ENCODE results near the gene SPATA31C2.

GRCh38 chr9:83642314-83642766 lies 19.4 kb downstream of the IDNK start:
- RRBS = no CpG with 5 or more reads among the region's 1 CpG

GRCh38 chr9:83977870-83978719 lies 1.9 kb downstream of the HNRNPK start:
- RRBS = no CpG with 5 or more reads among the region's 8 CpGs

DNA sequence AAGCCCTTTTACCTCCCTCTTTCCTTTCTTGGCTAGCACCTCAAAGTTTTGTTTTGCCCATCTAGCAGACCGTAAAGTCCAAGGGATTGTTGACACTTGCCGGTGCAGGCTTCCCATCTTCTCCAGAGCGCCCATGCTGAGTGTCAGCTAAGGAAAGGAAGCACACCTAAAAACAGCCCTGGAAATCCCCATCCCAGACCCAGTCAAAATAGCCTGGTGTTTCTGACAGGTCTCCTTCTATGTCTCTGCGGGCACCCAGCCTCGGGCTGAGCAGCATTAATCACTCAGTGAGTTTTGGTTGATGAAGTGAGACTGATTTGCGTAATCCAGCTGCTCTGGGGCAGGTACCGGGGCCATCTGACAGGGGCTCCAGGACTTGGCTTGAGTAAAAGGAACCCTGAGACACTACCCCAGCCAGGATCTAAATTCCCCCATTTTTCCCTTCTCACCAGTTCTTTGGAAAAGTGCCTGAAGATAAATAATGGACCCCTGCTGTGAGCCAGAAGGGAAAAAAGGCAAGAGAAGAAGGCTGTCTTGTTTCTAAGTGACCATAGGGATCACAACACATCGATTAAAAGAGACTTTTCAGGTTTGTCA lies 647 bp downstream of the SLC28A3 start:
- RRBS = no CpG with 5 or more reads among the region's 8 CpGs

- RRBS = 9% methylated on average over 24 of the region's 69 CpGs
These were observed 943 bp downstream of the NTRK2 start for GRCh38 chr9:84670120-84671224.

GRCh38 chr9:84954040-84954645 lies 284.6 kb downstream of the NTRK2 start:
- RRBS = no CpG with 5 or more reads among the region's 15 CpGs

DNA sequence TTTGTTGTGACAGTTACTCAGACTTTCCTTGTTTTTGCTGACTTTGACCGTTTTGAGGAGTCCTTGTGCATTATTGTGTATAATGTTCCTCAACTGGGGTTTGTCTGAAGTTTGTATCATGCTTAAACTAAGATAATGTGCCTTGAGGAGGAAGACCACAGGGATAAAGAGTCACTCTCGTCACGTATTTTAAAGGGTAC lies 377.0 kb downstream of the NTRK2 start:
- RRBS = no CpG with 5 or more reads among the region's 3 CpGs

DNA sequence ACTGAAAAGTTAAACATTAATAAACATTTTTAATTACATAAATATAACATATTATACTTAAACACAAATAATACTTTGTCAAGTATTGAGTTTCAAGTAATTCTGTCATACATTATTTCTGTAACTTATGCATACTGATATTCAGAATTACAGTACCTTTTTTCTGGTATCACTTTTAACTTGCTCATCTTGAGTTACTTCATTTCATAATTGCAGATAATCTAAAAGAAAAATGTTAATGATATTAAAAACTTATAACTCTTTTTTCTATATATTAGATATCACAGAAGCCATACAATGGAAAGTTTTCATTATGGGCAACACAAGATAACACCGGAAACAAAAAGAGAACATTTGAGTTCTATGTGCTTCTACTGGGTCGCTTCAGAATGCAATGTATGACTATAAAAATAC lies 29.4 kb downstream of the AGTPBP1 start:
- RRBS = no CpG with 5 or more reads among the region's 2 CpGs

GRCh38 chr9:85742615-85743079 lies 893 bp upstream of the AGTPBP1 start:
- RRBS = no CpG with 5 or more reads among the region's 5 CpGs

DNA sequence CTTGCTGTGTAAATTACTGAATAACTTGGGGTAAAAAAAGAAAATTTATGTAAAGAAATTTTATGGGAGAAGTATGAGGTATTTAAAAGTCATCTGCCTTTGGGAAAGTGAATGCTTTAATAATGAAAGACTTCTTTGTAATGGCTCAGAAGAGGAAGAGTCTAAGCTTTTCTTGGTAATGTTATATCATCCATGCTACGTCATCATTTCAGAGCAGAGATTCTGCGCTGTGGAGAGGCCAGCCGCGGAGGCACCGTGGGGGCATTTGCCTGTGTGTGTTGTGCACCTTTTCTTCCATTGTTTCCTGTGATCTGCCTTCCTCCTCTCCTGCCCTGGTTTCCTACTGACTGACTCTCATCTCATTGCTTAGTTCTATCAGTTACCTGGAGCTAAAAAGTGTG lies 78.2 kb downstream of the GOLM1 start:
- RRBS = no CpG with 5 or more reads among the region's 5 CpGs

DNA sequence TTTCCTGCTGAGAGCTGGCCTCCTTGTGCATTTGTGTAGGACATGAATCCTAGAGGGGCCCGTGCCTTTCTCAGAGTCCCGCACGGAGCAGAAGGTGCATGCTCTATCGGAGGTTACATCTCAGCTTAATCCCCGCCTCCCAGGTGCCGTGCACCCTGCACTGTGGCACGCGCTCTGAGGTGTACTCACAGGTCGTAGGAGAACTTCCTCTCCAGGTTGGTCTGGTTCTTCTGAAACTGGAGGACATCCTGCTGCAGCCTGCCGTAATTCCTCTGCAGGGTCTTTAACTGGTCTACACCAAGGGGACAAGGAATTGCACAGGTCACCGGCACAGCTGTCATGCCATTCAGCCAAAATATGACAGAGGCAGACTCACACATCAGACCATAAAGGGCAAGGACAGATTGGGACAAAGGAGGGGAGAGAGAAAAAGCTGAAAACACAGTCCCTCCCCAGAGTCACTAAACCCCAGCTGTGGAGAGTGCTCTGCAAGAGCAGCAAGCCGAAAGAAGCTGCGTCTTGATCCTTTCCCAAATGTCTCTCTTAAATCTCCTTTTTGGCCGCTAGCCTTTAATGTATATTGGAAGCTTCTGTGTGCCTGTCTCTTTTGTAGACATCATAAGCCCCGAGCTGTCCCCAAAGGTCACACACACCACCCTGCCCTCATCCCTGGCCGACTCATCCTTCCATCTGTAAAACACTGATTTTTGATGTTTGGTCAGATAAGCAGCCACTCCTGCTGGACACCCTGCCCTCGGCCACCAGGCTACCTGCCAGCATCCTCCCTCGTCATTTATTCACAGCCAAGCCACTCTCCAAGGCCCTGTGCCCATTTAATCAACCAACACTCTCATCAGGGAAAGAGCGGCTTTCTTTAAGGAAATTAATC lies 52.8 kb downstream of the GOLM1 start:
- RRBS = no CpG with 5 or more reads among the region's 19 CpGs

DNA sequence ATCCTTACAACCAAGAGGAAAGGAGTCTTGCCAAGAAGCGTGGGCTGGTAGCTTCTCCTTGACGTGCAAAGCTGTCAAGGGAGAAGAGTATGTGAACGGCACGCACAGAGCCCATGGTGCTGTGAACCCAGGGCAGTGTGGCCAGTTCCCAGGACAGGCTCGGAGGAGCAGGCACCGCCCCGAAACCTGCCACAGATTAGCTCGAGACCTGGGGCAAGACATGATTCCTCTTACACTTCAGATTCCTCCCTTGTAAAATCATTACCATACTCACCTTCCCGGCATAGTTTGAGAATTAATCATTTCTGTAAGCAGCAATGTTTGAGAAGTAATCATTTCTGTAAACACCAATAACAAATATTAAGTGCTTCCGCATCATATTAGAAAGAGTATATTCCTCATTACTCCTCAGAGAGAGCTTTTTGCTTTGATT lies 19.9 kb downstream of the GOLM1 start:
- RRBS = no CpG with 5 or more reads among the region's 10 CpGs

GRCh38 chr9:86355675-86356125 lies 1.5 kb upstream of the TUT7 start:
- RRBS = no CpG with 5 or more reads among the region's 3 CpGs

DNA sequence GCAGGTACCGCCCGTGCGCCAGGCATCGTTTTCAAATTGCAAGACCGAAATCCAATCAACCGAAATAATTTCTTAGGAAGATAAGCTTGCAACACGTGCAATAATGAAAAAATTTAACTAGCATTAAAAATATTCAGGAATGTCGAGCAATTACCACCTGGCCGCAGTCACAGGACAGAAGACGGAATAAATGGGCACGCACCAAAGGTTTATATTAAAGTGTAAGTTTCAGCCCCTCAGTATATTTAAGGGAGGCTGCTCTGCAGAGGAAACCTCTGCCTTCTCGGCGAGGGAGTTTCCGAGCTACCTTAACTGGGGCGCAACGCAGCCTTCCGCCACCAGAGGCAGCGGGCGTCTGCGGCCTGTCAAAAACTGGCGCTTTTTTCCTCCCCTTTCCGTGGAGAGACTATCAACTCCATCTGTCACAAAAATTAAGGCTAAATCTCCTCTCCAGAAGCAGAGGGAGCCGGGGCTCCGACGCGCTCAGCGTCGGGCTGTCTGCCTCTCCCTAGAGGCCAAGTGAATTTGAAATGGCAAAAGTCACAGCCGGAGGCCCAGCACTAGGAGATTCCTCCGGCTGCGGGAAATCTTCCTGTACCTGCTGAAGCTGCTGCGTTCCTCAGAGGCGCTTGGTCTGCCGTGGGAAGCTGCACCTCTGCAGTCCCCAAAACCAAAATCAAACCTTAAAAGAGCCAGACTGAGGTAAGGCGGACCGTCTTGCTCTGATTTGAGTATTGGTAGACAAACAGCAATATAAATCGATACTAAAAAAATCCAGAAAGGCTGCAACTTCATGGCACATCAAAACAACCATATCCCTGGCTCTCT lies 1.2 kb upstream of the GAS1 start:
- RRBS = 6% methylated on average over 7 of the region's 37 CpGs

GRCh38 chr9:87564684-87565322 lies 67.1 kb downstream of the DAPK1 start:
- RRBS = no CpG with 5 or more reads among the region's 7 CpGs

DNA sequence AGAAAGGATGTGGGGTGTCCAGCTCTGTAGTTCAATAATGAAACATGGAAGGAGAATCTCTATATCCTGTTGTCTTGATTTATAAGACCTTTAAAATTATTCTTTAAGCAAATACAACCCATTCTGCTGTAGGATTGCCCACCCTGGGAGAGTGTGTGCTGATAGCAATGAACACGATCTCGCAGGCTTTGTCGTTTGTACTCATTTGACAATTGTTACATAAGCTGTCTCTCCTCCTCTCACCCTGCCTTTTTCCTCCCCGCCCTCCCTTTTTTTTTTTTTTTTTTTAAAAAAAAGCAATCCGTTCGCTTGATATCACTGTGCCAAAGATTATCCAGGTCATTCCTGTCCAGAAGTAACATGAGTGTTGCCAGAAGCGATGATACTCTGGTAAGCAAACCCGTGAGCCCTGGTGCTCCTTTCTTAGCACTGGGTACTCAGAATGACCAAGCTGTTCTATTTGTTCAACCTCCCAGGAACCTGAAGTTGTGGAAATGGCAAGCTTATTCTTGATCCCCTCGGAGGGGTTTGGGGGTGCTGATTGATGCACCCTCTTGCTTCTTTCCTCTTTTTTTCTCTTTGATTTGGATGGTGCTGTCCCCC lies 82.7 kb upstream of the CTSL start:
- RRBS = no CpG with 5 or more reads among the region's 9 CpGs

- RRBS = no CpG with 5 or more reads among the region's 17 CpGs
These were observed 27.0 kb downstream of the SPATA31E1 start for GRCh38 chr9:87909564-87910173.

DNA sequence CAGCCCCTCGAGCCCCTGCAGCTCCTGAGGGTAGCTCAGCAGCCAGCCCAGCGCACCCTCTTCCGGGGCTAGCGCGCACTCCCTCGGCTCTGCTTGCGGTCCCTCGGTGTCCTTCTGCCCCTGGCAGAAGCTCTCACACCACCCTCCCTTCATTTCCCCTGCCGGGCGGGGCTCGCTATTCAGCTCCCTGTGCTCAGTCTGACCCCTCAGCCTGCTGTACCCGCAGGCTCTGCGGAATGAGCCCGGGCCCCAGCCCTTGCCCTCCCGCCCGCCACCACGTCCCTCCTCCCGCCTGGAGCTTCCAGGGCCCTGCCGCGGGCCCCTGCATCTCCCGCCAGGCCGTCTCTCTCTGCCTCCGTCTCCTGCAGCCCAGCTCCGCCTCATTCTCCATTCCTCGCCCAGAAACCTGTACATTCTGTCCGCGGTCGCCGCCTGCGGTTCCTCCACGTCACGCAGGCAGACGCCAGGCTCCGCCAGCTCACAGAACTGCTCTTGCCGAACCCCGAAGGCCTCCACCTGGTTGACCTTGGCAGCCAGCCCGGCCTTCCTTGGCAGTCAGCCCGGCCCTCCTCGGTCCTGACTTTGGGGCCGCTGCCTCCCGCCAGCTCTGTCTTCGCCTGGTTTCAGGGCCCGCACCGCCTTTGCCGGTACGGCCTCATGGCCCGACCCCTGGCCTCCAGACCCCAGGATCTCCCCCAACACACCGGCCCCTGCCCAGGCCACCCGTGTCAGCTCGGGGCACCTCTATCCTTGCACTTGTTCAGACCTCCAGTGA lies 61.6 kb downstream of the SPATA31C2 start:
- RRBS = 8% methylated on average over 21 of the region's 50 CpGs

- RRBS = no CpG with 5 or more reads among the region's 8 CpGs
These were observed at the start of gene SPATA31C2 for GRCh38 chr9:88138181-88138644. Gene SPATA31C2, minus strand, starts transcription at chr9:88138475.